Bronchus (tissue), 1 donor: ENCODE results near the gene KIFC1.

GRCh38 chr6:33112231-33112656, 36.5 kb downstream of the HLA-DPB1 start:
- PRO-cap = bidirectional peak, plus-strand start at chr6:33112457, minus-strand start at chr6:33112288

- PRO-cap = no peak
Observed at GRCh38 chr6:33113861-33114142, 38.0 kb downstream of the HLA-DPB1 start.

- PRO-cap = no peak
Observed at GRCh38 chr6:33172608-33173130, 19.6 kb downstream of the COL11A2 start.

GRCh38 chr6:33248335-33248863, 23.3 kb downstream of the VPS52 start:
- PRO-cap = no peak

DNA sequence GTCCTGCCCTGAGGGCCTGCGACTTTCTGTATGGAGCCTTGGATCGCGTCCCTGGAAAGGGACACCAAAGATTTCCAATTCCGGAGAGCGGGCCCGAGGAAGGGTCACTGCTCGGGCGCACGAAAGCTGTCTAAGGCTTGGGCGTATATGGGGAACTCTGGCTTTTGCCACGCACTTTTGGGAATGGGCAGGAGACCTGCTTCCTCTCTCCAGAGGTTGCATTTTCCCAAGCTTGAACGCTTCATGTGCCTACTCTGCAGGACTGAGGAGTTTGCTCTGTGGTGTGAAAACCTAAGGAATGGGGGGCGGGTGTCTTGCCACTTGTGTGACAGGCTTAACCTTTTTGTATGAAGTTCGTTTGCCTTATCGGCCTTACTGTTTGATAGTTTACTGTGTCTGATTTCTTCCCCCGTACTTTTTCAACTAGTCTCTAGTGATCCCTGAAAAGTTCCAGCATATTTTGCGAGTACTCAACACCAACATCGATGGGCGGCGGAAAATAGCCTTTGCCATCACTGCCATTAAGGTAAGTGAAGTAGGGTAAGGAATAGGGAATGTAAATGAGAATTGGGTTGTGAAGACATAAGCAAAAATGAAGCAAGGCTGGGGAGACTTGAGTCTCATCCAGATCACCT, 443 bp downstream of the RPS18 start:
- PRO-cap = no peak

GRCh38 chr6:33297825-33298040, 1.0 kb downstream of the RGL2 start:
- PRO-cap = bidirectional peak, plus-strand start at chr6:33298147, minus-strand start at chr6:33297977

DNA sequence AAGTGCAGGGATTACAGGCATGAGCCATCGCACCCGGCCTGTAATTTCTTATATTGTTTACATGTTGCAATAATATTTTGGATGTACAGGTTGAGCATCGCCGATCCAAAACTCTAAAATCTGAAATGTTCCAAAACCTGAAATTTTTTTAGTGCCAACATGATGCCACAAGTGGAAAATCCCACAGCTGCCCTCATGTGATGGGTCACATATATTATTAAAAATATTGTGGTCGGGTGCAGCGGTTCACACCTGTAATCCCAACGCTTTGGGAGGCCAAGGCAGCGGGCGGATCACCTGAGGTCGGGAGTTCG, 4.1 kb upstream of the RGL2 start:
- PRO-cap = no peak

GRCh38 chr6:33304418-33304900, 5.7 kb upstream of the RGL2 start:
- PRO-cap = no peak

GRCh38 chr6:33345124-33345816, 16.2 kb upstream of the SMIM40 start:
- PRO-cap = no peak

DNA sequence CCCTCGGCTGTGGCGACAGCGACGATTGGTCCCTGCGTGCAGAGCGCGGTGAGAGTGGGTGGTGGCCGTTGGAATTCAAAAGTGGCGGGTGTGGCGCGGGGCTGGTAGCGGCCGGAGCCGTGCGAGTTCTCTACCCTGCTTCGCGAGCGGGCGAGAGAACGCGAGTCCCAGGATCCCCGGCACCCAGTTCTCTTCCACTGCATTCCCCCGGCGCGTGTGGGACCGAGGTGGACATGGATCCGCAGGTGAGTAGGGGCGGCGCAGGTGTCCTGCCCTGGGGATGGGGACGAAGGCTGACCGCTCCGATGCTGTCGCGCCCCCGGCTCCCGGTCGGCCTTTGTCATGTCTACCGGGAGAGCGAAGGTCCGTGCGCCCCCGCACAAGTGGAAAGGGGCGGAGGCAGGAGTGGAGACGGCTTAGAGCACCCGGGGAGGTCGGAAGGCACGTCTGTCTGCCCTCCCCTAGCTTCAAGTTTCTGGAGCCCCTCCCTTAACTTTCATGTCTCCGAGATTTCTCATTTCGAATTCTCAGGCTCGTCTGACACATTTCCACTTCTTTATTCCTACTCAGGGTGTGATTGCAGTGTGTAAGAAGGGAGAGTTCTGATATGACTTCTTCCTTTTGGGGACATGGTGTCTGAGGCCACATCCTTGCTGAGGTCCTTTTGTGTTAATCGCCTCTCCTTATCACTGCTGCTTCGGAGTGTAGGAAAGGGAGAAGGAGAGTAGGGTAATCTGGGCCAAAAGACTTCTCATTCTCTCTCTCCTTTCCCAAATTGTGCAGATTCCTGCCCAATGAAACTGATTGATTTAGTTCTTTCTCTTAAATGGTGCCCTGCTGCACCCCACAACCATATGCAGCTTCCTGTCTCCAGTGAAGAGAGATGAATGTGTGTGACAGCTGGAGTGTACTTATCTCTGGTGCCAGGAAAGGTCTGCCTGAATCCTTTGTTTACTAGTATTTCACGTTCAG, at the start of gene KIFC1:
TSS of gene KIFC1 (plus strand) at position 71 of the 972 bp plus-strand sequence.
- PRO-cap = bidirectional peak, plus-strand start at position 107 of the sequence, minus-strand start outside the sequence

DNA sequence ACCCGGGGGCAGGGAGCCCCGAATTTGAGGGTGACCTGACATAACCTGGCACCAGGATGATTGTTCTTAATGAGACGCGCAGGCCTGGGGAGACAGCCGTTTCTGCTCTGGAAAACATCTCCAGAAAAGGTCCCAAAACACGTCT, 471 bp downstream of the PHF1 start:
- PRO-cap = no peak

DNA sequence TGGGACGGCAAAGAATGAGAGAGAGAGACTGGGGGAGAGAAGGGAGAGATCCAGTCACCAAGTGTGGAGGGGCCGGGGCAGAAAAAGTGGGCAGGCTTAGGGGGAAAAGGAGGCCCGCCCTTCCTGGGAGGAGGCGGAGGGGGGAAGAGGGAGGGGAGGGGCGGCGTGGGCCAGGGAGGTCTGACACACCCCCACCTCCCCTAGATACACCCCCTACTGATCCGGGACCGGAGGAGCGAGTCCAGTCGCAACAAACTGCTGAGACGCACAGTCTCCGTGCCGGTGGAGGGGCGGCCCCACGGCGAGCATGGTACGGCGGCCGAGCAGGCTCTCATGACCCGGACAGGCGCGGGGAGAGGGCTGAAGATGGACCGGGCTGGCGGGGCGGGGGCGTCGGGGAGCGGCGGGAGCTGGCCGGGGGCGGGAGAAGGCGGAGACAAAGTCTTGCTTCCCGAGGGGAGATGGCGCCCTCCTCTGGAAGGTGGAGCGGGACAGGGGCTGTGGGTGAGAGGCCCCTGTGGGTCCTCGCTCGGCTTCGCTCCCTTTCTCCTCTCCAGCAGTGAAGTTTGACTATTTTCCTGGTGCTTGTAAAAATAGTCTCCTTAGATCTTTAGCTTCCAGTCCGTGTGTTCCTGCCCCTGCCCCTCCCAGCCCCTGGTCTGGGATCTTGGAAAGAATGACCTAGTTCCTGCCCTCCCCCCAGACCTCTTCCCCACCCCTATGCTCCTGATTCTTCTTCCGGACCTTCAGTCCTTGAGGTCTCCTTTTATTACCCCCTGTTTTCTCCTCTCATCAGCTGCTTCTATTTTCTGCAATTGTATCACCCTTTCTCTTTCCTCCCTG, 6.0 kb downstream of the SYNGAP1 start:
- PRO-cap = bidirectional peak, plus-strand start at position 146 of the sequence, minus-strand start at position 65 of the sequence; bidirectional peak, plus-strand start at position 216 of the sequence, minus-strand start at position 309 of the sequence; bidirectional peak, plus-strand start at position 749 of the sequence, minus-strand start at position 661 of the sequence

DNA sequence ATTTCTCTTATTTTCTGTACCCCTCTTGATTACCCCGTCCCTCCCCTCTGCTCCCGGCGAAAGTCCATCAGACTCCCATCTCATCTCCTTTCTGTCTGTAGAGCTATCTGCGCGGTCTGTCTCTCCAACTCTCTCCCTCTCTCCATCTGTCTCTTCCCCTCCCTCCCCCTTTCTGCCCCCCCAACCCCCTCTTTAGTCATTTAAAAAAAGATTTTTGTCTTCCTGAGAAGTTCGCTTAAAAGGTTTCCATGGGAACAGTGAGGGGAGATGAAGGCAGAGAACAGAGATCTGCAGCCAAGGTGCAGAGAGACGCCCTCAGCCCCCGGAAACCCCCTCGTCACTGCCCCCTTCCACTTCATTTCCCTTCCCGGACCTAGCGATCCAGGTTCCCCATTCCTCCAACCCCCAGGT, 6.6 kb downstream of the SYNGAP1 start:
- PRO-cap = unidirectional peak, minus-strand start at position 148 of the sequence

- PRO-cap = no peak
Observed at GRCh38 chr6:33426848-33427365, 7.0 kb downstream of the SYNGAP1 start.

GRCh38 chr6:33450405-33450748, 4.0 kb upstream of the ZBTB9 start:
- PRO-cap = no peak

GRCh38 chr6:33453217-33454027, 954 bp upstream of the ZBTB9 start:
- PRO-cap = no peak

DNA sequence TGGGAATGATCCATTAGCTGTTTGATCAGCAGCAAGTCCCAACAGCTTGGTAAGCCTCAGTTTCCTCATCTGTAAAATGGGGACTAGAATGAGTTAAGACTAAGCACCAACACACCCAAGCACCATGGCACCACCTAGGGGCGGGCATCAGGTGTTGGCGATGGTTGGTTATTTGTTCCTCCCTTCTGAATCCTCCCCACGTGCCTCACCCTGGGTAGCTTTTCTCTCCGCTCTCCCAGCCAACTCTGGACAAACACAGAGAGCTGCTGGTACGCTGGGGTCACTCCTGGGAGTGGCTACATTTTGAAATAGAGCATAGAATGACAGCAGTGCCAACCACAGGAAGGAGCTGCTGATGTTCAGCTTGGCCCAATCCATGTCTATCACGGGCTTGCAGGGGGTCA, 13.3 kb upstream of the ITPR3 start:
- PRO-cap = no peak

GRCh38 chr6:33627850-33628413, 6.8 kb downstream of the ITPR3 start:
- PRO-cap = no peak

- PRO-cap = no peak
Observed at GRCh38 chr6:33631849-33632992, 11.1 kb downstream of the ITPR3 start.

DNA sequence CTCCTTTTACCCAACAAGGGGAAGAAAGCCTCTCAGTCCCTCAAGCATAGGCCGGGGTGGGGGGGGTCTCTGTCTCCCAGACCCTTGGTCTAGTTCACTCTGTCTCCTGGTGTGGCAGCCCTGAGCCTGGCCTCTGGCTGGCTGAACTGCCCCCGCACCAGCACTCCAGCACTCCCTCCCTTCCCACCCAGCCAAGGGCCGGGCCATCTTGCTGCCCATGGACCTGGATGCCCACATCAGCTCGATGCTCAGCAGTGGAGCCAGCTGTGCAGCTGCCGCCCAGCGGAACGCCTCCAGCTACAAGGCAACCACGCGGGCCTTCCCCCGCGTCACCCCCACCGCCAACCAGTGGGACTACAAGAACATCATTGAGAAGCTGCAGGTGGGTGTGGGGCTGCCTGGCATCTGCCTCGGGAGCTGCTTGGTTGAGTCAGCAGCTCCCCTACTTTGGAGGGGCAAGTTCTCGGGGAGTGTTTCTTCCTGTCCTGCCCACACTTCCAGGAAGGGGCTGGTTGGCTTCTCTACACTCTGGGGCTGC, 28.4 kb downstream of the UQCC2 start:
- PRO-cap = no peak